Vagina (tissue), 1 donor: ENCODE results near the genes GTF2H4 and MUC21.

GRCh38 chr6:30707339-30707538 lies 9.8 kb downstream of the MDC1 start:
- PRO-cap = no peak
- RAMPAGE, long total RNA = no peak

DNA sequence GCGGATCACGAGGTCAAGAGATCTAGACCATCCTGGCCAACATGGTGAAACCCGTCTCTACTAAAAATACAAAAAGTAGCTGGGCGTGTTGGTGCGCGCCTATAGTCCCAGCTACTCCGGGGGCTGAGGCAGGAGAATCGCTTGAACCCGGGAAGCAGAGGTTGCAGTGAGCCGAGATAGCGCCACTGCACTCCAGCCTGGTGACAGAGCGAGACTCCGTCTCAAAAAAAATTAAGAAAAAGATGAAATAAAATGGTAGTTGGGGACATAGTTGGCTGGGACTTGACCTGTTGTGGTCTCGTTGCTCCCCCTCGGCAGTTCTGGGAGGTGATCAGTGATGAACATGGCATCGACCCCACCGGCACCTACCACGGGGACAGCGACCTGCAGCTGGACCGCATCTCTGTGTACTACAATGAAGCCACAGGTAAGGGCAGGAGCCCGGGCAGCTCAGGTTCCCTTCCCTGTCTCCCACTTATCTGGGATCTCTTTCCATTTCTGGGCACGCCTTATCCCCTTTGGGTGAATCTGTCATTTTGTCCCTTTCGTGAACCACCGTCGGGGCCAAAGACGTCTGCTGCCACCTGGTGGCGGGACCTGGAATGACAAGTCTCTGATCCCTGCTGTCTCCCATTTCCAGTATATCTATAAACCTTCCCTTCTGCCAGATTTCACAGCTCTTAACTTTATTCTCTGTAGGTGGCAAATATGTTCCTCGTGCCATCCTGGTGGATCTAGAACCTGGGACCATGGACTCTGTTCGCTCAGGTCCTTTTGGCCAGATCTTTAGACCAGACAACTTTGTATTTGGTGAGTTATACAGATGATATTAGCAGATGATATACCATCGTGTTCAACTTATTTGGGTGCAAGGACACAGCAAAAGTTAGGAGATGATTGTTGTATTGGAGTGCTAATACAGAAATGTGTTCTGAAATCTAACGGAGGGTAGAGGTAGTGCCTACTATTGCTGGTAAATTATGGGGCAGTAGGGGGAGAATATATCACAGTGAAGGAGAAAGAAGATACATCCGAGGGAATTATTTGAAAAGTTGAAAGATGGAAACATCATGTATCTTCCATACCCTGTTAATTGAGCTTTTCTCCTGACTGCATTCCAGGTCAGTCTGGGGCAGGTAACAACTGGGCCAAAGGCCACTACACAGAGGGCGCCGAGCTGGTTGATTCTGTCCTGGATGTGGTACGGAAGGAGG lies 2.5 kb downstream of the TUBB start:
- PRO-cap = no peak
- RAMPAGE, long total RNA = no peak

DNA sequence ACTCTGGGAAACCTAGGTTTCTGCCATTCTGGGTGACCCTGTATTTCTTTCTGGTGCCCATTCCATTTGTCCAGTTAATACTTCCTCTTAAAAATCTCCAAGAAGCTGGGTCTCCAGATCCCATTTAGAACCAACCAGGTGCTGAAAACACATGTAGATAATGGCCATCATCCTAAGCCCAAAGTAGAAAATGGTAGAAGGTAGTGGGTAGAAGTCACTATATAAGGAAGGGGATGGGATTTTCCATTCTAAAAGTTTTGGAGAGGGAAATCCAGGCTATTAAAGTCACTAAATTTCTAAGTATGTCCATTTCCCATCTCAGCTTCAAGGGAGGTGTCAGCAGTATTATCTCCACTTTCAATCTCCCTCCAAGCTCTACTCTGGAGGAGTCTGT lies 4.4 kb downstream of the TUBB start:
- PRO-cap = no peak
- RAMPAGE, long total RNA = no peak

- PRO-cap = no peak
- RAMPAGE, long total RNA = no peak
Measured at GRCh38 chr6:30729469-30730331, 9.5 kb downstream of the TUBB start.

DNA sequence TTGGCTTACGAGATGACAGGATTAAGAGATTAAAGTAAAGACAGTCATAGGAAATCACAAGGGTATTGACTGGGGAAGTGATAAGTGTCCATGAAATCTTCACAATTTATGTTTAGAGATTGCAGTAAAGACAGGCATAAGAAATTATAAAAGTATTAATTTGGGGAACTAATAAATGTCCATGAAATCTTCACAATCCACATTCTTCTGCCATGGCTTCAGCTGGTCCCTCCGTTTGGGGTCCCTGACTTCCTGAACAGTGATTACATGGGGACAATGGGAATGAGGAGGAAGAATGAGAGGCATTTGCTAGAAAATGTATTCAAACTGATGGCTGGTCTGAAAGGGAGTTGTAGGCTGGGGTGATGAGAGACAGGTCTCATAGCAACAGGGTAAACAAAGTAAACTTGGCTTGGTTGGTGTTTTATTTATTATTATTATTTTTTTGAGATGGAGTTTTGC lies 21.0 kb upstream of the IER3 start:
- PRO-cap = no peak
- RAMPAGE, long total RNA = no peak

GRCh38 chr6:30787705-30788294 lies 43.5 kb upstream of the IER3 start:
- PRO-cap = bidirectional peak, plus-strand start at chr6:30788146, minus-strand start at chr6:30787947
- RAMPAGE, long total RNA = no peak

- PRO-cap = no peak
- RAMPAGE, long total RNA = no peak
Measured at GRCh38 chr6:30843048-30843644, 41.2 kb upstream of the DDR1 start.

GRCh38 chr6:30845154-30845689 lies 39.1 kb upstream of the DDR1 start:
- PRO-cap = no peak
- RAMPAGE, long total RNA = no peak

DNA sequence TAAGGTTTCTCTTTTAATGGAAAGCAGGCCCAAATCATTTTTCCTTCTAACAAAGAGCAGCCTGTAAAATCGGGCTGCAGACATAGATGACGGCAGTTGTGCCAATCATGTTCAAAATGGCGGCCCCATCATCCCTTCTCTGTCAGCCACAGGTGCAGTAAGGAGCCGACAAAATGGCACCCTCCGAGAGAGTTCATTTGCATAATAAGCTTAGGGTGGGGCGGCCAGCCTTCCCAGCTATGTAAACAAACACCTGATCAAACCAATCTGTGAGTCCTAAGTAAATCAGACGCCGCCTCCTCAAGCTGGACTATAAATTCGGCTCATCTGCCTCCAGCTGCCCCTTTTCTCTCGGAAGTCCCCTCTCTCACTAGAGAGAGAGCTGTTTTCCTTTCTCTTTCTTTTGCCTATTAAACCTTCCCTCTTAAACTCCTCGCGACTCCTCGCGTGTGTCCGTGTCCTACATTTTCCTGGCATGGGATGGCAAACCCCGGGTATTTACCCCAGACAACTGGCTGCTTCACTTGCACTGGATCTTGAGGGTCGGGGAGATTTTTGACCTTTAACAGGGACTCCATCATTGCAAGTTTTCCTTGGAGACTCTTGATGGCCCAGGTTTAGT lies 8.9 kb upstream of the DDR1 start:
- PRO-cap = no peak
- RAMPAGE, long total RNA = no peak

- PRO-cap = no peak
- RAMPAGE, long total RNA = start-site peak on the plus strand at chr6:30908219-30908232, 53 reads
Measured at GRCh38 chr6:30907631-30908764, at the start of gene GTF2H4. Gene GTF2H4 (plus strand): TSS chr6:30908207.

DNA sequence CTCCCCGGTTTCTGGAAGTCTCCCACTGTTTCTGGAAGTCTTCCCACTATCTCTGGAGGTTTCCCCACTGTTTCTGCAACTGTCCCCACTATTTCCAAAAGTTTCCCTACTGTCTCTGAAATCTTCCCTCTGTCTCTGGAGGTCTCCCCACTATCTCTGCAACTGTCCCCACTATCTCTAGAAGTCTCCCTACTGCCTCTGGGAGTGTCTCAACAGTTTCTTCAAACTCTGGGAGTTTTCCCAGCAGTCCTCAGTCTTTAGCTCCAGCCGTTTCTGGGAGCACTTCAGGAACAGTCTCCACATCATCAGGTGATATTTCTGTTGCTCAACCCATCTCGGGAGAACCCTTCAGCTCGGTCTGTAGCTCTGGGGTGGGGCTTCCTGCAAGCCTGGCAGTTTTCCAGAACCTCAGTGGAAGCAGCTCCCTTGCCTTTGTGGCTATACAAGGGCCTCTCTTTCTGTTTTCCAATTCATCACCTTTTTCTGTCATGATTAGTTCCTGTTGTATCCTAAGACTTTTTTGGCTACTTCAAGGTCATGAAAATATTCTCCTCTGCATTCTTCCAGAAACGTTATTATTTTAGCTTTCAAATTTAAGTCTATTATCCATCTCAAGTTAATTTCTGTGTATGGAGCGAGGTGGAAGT lies 3.0 kb upstream of the SFTA2 start:
- PRO-cap = no peak
- RAMPAGE, long total RNA = start-site peak on the minus strand centred at position 304 of the sequence, 58 bp wide, 8 reads

GRCh38 chr6:30952960-30953418 lies 12.2 kb downstream of the MUCL3 start:
- PRO-cap = no peak
- RAMPAGE, long total RNA = no peak

DNA sequence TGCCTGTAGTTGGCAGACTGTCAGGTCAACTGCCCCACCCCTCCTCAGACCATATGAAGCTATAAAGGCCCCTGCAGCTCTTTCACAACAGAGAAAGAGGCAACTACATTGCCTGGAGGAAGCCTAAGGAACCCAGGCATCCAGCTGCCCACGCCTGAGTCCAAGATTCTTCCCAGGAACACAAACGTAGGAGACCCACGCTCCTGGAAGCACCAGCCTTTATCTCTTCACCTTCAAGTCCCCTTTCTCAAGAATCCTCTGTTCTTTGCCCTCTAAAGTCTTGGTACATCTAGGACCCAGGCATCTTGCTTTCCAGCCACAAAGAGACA lies at the start of gene MUC21:
Gene MUC21, plus strand, starts transcription at position 90 of the 329 bp plus-strand sequence.
- PRO-cap = no peak
- RAMPAGE, long total RNA = no peak

DNA sequence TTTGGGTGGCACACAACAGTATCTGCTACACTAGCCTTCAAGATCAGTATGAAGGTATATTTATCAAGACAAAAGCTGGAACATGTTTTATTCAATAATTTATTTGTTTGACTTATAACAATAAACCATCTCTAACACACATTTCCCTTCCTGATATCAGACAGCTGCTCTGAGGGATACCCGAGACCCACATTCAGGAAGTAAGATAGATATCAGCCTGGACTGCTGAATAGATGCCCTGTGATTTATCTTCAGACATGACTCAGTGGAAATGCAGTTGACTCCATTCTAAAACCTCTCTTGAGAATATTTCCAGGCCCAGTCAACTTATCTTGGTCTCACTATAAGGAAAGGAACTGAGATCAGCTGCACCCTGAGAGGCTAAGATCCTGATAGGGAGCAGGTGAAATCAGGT lies 25.7 kb downstream of the C6orf15 start:
- PRO-cap = no peak
- RAMPAGE, long total RNA = no peak

DNA sequence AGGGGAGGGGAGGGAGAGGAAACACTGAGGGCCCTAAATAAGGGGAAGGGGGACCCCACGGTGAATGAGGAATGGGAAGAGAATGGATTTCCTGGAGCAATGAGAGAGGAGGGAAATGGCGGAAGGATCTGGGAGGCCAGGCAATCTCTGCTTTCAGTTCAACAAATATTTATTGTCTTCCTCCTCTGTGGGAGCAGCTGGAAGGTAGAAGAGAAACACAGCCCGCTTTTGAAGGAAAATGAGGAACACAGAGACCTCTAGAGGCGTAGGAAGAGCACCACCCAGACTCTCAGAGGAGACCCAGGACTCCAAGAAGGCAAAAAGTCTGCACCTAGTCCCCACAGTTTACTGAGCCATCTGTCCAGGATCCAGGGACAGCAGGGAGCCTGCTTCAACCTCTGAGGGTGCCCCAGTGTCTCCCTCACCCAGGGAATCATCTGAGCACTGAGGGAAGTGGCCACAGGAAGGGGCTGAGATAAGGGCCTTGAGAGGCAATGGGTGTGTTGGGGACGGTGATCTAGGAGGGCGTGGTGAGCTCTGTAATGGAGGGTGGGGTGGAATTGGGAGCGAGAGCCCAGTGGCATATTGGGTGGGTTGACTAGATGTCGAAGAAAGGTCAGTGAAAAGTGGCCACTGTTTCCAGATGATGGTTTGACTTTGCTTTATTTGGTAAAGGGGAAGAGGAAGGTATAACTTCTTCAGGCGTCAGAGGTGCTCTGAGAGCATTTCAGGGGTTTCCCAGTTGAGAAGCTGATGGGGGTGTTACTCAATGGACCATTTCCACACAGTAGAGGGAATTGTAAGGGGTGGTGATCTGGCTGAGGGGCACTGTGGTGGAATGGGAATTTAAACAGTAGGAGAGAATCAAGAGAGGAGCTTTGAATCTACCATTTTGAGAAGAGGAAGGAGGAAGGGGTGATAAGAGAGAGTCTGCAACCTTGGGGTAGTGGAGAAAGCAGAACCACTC lies 622 bp downstream of the PSORS1C1 start:
- PRO-cap = no peak
- RAMPAGE, long total RNA = start-site peak on the plus strand centred at position 340 of the sequence, 865 bp wide, 32 reads

DNA sequence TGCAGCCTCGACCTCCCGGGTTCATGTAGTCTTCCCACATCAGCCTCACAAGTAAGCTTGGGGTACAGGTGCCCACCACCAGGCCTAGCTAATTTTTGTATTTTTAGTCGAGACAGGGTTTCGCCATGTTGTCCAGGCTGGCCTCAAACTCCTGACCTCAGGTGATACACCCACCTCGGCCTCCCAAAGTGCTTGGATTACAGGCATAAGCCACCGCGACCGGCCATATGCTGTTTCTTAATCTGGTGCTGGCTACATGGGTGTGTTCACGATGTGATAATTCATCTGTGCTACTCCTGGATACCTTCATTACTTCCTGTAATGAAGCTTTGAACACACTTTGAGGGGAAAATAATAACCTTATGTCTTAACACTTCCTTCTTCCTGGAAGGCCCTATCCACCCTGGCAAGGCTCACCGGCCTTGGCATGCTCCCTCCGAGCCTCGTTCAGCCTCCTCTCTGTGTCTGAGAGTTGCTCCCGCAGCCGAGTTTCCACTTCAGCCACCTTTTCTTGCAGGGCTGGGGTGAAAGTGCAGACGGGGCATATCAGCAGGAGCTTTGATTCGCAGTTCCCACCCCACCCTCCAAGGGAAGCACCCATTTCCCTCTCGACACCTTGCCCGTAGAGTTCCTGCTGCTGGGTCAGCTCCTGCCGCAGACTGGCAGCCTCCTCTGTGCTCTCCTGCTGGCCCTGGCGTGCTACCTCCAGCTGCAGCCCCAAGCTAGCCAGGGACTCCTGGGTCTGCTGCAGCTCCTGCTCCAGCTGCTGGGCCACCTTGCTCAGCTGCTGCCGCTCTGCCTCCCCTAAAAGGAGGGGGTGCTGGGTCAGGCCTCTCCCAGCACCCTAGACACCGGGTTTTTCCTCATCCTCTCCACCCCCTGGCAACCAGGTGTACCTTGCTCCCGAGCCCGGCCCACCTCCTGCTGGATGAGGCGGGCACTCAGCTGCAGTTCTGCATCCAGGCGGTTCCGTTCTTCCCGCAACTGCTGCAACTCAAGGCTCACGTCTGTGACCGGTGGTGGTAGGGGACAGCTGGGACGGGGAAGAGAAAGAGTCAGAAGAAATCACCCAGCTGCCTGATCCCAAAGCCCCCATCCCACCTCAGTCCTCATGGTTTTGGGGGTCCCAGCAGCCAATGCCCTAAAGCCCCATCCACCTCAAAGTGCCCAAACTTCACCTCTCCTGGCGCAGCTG lies 5.8 kb upstream of the PSORS1C2 start:
- PRO-cap = no peak
- RAMPAGE, long total RNA = no peak

DNA sequence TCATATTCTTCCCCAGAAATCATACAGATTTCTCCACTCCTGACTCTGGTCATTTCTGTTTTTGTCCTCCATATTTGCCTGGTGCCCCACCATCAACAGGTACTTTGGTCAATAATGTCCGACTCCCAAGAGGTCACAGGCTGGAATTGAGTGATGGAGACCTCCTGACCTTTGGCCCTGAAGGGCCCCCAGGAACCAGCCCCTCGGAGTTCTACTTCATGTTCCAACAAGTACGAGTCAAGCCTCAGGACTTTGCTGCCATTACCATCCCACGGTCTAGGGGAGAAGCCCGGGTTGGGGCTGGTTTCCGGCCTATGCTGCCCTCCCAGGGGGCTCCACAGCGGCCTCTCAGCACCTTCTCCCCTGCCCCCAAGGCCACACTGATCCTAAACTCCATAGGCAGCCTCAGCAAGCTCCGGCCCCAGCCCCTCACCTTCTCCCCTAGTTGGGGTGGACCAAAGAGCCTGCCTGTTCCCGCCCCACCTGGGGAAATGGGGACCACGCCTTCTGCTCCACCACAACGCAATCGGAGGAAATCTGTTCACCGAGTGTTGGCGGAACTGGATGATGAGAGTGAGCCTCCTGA lies 3.1 kb downstream of the TCF19 start:
- PRO-cap = no peak
- RAMPAGE, long total RNA = start-site peak on the plus strand centred at position 282 of the sequence, 123 bp wide, 7 reads

DNA sequence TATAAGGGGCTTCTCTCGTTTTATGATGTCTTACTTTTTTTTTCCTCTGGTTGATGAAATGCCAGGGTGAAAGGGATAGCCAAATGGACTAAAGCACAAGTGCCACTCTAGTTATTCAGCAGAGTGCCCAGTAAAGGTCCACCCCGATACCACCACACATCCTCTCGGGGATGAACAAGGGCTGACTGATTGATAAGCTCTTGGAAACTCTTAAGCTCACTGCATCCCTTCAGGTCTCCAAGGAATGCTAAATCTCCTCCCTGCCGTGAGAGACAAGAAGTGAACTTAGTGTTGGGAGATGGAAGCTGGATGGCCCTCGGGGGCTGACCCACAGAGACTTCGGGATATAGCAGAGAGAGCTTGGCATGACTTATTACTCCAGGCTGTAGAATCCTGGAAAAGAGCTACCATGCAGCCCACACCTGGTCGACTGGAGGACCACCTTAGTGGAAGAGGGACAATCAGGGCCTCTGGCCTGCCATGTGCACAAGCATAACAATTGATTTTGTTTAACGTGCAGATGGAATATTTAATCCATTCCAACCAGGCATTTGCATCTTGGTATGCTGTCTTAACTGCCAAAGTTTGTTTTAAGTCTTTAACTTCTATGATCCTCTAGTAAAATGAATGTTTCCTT lies 13.5 kb upstream of the POU5F1 start:
- PRO-cap = no peak
- RAMPAGE, long total RNA = start-site peak on the minus strand centred at position 295 of the sequence, 60 bp wide, 10 reads

DNA sequence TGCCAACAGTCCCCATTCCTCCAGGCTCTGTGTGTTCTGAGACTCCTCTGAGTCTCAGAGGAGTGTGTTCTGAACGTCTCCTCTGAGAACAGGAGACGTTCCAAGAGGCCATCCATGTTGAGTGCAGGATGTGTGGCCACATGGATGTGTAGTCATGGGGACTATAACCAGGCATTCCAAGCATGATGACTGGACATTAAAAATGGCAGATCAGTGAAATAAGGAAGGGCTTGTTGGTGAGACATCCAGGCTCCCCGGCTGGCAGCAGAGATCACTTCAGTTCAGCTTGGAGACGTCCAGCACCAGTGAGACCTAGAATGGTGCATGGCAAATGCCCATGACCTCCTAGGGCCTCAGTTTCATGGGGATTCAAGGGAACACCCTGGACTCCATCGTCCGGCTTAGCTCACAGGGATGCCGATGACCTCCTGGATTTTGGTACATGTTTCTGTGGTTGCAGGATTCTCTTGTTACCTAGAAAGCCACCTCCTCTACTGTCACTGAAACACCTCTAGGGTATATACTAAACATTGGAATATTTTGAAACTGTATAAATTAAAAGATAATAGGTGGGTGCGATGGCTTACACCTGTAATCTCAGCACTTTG lies 34.4 kb upstream of the POU5F1 start:
- PRO-cap = no peak
- RAMPAGE, long total RNA = no peak

GRCh38 chr6:31264515-31265215 lies 7.2 kb downstream of the HLA-C start:
- PRO-cap = no peak
- RAMPAGE, long total RNA = no peak